ENCODE measurements around the gene CTNNAL1.

DNA sequence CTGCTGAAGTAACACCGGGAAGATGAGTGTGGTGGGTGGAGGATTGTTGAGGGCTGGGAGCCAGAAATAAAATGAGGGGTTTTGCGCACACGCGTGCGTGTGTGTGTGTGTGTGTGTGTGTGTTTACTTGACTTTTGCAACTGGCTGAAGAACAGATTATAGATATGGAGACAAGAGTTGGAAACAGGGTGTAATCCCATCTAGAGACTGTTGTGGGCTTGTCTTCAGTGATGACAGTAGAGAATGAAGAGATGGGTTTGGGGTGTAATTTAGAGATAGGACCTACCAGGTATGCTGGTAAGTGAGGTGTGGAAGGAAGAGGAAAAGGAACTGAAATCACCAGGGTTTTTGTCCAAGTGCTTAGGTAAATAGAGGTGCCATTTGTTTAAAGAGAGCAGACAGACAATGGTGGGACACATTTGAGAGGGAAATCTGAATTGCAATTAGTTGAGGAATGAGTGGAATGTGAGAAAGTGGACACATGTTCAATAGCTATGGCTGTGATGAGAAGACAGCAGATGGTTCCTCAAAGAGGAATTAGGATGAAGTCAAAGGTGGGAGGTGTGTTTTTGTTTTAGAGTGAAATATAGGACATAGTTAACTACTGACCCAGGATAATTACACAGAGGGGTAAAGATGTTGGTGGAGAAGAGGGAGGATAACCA lies 34.1 kb downstream of the RAD23B start:
- RRBS: no CpG with 5 or more reads among the region's 5 CpGs

DNA sequence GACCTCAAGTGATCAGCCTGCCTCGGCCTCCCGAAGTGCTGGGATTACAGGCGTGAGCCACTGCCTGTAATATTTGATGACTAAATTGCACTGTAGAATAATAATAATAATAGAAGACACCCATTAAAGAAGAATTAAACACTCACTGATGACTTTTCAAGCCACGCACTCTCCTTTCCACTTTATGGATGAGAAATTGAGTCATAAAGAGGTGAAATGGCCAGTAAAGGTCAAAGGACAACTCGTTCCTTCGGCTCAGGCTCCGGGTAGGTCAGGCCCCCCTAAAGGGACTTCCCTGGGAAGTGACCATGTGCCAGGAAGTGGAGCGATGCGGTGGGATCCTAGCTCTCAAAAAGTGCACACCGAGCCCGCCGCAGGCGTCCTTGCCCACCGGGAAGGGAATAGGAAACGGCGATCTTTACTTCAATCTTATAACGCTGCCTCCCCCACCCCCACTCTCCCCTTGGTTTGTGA lies 1.4 kb upstream of the KLF4 start:
- RRBS: no CpG with 5 or more reads among the region's 17 CpGs

DNA sequence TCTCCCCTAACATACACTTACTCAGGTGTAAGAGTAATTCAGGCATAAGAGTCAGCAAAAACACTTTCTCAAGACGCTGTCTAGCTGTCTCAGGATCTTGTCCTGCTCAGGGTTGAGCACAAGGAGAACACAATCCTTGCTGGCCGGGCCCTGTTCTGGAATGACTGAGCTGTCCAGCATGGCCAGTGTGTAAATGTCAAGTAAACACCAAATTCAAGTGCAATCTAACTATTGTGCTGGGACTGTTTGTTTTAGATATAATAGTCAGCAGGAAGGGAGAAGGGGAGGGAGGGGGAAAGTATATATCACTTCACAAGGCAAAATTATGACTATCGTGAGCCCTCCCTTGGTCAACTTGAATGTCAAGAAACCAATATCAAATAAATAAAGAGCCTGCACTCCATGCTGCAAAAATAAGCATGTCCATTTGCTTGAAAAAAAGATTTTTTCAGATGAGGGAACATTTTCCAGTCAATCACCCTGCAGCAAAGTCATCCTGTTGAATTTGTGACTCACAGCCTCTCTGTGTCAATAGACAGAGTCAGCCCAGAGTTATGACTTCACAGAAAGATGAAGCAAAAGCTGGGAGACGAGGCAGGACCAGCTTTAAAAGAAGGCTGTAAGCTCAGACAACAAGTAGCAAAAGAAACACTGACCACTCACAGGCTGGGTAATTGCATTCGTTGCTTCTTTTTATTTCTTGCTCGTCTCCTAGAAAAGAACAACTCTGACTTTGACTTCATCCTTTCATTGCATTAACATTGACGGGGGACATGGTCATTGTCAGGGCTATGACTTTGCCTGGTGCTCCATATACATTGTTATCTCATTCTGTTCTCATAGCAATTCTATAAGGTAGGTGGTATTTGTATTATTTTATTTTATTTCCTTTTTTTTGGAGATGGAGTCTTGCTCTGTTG lies 15.2 kb upstream of the KLF4 start:
- RRBS: no CpG with 5 or more reads among the region's 7 CpGs

DNA sequence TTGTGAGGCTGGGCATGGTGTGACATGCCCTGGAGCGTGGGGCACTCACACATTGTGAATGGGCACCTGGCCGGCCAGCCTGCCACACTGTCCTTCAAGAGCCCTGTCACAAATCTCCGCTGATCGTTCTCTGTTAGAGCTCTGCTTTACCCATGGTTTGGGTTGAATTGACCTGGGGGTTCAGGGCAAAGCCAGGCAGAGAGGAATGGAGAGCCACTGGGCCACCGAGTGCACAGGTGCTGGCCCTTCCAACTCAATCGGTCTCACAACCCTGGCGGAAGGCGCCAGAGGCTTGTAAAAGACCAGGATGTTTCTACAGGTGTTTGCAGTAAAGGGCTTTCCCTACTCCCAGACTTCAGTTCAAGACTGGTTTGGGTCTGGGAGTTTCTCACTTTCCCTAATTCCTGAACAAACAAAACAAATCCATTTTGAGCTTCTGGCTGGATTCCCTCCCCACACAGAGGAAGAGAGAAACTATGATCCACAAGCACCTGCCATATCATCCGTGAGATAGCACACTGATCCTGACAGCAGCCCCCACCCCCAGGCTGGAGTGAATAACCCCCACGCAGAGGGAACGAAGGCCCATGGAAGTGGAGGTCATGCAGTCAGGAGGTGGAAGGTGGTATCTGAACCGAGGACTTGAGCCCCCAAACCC lies 125.2 kb upstream of the KLF4 start:
- RRBS: no CpG with 5 or more reads among the region's 12 CpGs

GRCh38 chr9:107636746-107637311 lies 147.3 kb upstream of the KLF4 start:
- RRBS: no CpG with 5 or more reads among the region's 2 CpGs

DNA sequence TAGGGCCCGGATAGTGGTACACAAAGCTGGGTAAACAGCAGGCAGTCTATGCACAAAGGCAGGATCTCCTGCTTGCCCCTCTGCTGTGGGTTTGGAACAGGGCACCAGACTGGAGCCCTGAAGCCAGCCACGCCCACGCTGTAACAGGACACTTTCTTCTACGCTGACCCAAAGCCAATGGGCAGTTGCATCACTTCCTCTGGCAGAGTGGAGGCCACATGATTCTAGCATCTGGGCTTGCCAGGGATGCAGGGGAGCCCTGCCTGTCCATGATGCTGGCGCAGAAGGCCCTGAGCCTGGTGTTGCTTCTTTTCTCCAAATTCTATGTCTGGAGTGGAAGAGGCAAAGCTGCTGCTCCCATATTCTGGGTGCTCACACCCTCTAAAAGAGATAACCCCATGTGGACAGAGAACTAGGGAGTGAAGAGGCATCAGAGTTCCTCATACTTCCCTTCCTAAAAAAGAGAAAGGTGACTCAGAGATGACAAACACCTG lies 260.3 kb upstream of the KLF4 start:
- RRBS: no CpG with 5 or more reads among the region's 5 CpGs

- RRBS: no CpG with 5 or more reads among the region's 1 CpG
These were observed 566.6 kb upstream of the KLF4 start for GRCh38 chr9:108056211-108056482.

GRCh38 chr9:108142498-108143235 lies 653.1 kb upstream of the KLF4 start:
- RRBS: no CpG with 5 or more reads among the region's 10 CpGs

- RRBS: no CpG with 5 or more reads among the region's 5 CpGs
These were observed 312.6 kb downstream of the ACTL7B start for GRCh38 chr9:108543156-108543532.

DNA sequence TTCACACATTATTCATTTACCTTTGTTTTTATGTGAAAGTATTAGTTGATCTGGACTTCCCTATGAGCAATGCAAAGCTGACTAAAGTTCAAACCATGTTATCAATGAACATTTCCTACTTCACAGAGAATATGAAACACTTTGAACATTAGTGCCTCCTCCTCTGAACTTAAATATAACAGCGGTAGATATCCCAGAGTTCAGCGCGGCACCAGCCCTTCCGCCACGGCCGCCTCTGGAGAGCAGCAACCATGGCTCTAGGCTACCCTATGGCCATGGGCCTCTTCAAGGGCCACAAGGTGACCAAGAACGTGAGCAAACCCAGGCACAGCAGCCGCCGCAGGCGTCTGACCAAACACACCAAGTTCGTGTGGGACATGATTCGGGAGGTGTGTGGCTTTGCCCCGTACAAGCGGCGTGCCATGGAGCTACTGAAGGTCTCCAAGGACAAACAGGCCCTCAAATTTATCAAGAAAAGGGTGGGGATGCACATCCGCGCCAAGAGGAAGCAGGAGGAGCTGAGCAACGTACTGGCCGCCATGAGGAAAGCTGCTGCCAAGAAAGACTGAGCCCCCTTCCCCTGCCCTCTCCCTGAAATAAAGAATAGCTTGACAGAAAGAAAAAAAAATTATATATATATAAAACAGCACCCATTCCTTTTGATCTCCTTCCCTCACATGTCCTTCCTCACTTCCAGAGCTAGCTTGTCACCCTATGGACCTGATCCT lies 229.0 kb downstream of the ACTL7B start:
- RRBS: no CpG with 5 or more reads among the region's 19 CpGs

DNA sequence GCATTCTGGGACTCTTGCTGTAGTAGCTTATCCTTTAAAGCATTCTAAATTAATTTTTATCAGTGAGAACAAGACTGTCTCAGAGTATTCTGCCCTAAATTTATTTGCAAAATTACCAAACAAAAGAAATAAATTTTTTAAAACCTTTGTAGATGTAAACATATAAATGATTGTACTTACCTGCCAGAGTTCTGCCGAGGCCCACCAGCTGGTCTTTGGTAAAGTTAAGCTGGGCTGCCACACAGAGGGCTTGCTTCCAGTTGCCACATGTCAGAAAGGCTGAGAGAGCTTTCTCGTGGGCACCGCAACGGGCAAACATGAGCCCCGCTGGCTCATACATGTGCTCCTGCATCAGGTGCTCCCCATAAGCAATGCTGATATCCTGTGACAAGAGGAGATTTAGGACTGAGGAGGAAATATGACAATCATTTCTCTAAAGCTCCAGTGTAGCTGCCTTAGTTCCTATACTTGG lies 29.0 kb downstream of the ACTL7A start:
- RRBS: no CpG with 5 or more reads among the region's 5 CpGs

- RRBS: 1% methylated on average over 20 of the region's 99 CpGs
These were observed at the start of gene CTNNAL1 for GRCh38 chr9:109013002-109014155. Gene CTNNAL1, minus strand, starts transcription at chr9:109013499.

DNA sequence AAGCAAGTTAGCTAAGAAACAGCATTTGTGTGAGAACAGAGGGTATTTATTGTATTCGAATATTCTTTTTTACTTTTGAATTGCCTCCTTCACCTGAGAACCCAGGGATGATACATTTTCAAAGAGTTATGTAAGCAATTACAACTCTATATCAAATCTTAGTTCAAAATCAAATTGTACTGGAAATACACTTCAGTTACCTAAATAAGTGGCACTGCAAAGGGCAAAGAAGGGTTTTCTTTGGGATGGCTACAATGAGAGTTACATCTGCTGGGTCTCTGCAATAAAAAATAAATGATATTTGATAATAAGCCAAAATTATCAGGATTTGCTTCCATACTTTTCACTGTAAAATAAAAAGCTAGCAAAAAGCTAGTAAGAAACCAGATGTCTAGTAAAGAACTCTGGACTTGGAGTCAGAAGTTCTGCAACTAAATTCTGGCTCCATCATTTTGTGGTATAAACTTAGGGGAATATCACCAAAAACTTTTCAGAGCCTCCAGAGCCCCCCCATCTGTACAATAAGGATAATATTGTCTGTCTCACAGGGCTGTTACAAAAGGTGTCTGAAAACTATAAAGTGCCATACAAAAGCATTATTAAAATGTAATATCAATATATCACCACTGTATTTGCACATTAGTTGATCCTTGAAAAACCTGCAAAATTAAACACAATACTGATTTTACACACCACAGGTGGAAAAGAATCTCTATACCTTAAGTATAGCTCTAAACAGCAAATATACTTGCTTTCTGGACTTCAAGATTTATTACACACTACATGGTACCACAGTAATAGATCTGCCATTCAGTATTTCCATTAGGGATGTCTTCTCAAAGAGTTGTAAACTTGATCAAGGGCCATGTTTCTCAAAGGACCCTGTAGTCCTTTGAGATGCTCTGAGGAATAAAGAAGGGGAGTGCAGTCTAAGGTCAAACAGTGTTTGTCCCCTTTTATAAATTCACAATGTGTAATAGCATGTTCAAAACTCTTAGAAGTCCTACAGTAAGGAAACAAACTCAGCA lies 2.2 kb upstream of the CTNNAL1 start:
- RRBS: no CpG with 5 or more reads among the region's 1 CpG

- RRBS: no CpG with 5 or more reads among the region's 6 CpGs
These were observed 49.7 kb downstream of the TMEM245 start for GRCh38 chr9:109069602-109070830.

- RRBS: no CpG with 5 or more reads among the region's 11 CpGs
These were observed 34.5 kb downstream of the EPB41L4B start for GRCh38 chr9:109286112-109287045.

GRCh38 chr9:109317150-109317998 lies 3.5 kb downstream of the EPB41L4B start:
- RRBS: no CpG with 5 or more reads among the region's 14 CpGs

DNA sequence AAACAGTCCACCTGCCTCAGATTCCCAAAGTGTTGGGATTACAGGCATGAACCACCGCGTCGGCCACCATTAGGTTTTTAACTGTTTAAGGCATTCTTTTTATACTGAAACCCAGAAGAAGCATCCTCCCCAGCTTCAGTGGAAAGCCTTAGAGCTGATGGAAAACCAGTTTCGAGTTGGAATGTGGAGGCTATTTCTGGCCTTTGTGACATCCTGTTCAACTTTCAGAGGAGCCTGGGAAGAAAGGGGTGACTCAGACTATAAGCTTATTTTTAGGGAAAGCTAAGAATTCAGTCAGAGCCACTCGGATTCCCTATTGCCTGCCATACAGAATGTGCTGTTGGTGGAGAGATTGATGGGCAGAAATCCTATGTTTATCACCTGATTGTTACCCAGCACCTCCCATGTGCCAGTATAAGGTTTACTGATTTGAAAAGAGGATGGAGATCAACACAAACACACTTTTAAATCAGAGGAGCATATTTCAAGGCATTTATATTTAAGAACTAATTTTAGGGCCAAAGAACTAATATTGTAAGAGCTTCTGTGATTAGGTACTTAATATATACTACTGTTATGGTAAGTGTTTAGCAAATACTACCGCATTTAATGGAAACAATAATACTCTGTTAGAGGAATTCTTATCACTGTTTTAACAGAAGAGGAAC lies 19.9 kb downstream of the PALM2AKAP2 start:
- RRBS: no CpG with 5 or more reads among the region's 6 CpGs

- RRBS: no CpG with 5 or more reads among the region's 2 CpGs
These were observed 131.0 kb downstream of the PALM2AKAP2 start for GRCh38 chr9:109910987-109911500.

DNA sequence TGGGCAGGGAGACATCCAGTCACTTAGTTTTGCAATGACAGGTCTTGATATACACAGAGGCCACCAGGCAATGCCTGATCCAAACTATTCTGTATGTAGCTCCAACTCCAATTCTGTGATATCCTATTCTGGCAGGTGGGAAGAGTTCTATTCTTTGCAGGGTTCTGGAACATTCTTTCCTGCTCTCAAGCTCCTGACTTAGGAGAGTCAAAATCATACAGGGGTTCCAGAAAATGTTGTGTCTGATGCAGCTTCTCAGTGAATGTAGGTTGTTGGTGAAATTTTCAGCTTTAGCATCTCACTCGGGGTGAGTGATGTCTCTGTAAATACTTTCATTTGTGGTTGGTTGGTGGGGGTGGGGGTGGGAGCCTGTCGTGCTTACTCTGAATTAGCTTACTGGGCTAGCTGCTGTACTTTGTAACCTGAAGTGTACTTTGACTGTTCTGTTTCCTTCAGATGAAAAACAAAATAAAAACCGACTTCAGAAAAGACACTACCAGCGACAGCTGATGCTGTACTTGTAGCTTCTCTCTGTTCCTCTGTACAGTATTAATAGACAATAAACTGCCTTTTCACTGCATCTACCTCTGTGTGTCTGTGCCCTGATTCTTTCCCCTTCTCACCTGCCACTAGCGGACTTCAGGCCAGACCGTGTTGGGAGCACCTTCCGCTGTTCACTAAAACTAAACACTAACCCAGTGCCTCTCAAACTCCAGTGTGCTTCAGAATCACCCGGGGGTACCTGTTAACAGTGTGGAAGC lies 171.1 kb downstream of the PALM2AKAP2 start:
- RRBS: no CpG with 5 or more reads among the region's 8 CpGs

DNA sequence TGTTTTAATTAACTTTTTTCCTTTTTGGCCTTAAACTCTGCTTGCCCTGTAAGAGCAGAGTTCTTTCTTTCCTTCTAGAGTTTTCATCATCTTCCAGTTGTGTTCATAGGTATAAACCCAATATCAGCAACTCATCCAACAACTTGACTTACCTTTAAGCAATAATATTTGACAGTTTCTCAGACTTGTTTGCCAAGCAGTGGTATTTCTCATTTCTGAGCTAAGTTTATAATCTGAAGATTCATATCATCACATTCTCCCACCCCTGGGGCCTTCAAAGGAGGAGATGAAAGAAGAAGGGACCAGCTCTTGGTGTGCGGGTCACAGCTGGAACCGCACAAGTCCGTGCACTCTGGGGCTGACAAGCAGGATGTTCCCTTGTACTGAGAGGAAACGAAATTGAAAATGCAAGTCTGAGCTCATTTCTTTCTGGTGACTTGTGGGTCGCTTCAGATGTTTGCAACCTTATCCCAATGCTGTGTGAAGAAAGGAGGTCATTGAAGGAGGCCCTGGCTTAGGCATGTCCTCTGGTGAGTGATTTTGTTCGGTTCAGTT lies 59.7 kb downstream of the C9orf152 start:
- RRBS: no CpG with 5 or more reads among the region's 6 CpGs

Measured in retinal pigment epithelial cell (primary cell).